Left lung (tissue), 1 donor: ENCODE data around the genes HNRNPD, HPSE and GPAT3.

DNA sequence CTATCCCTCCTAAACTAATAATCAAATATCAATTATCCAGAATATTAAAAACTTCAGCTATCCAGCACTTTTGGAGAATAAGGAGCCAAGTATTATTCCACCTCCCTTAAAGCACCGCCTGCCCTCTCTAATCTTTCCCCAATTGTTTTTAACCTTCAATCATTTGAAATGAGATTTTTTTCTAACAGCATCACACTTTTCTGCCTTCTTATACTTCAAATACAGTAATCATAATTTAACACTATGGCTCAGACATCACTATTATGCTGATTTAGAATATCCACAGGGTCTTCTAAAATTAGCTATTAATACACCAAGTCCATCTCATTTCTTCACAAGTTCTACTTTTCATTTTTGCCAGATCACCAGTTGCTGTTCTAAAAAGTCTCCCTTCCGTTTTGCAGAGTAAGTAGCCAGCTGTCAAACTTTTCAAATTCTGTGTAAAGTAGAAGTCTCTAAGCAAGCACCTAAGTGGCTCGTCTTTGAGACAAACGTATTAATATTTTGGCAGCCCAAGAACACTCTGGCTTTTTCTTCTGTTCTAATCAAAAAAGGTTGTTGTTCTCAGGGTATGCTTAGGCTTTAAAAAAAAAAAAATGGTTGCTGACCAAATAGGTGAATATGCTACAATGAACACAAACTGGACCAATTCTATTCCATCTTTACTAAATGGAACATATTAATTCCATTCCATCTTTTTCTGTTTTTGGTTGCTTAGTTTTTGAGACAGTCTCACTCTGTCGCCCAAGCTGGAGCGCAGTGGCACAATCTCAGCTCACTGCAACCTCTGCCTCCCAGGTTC is 11.7 kb downstream of the HNRNPD start:
- PRO-cap, result no peak

DNA sequence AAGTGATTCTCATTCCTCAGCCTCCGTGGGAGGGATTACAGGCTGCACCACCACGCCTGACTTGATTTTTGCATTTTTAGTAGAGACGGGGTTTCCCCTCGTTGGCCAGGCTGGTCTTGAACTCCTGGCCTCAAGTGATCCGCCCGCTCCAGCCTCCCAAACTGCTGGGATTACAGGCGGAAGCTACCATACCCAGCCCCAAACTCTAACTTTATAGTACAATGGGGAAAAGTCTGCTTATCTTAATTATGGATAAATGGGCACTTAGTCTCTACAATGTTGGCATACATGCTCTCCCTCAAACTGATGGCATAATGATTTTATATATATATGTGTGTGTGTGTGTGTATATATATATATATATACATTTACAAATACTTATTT is 11.1 kb downstream of the HNRNPD start:
- PRO-cap, result no peak

GRCh38 chr4:82373371-82374081 is at the start of gene HNRNPD:
HNRNPD (minus strand) TSS chr4:82373991.
- PRO-cap, result bidirectional peak, plus-strand start at chr4:82374186, minus-strand start at chr4:82373956

DNA sequence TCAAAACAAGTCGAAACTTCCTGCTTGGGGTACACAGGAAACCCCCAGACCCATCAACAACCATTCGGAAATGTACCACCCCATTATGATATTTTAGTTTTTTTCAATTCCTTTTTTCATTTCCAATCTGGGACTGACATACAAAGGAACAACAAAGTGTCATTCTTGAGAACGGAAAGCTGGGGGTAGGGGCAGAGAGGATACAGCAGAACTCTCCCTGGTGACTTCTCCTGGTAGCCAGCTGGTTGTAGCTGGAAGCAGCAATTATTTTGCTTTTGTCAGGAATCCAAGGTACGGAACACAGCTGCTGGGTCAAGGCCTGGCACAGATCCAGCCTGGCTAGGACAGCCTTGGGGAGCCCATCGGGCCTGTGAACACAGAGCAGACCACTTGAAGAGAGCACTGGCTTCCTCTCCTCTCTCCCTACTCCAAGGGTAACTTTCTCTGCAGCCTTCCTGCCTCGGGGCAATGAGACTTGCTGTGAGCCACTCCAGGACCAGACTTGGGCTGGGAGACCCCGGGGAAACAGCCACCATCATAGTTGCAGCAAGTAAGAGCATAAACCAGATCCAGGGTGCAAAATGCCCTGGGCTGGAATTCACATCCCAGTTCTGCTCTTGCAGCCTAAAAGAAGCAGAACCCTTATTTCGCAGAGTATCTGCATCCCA is 67.5 kb downstream of the SCD5 start:
- PRO-cap, result no peak

DNA sequence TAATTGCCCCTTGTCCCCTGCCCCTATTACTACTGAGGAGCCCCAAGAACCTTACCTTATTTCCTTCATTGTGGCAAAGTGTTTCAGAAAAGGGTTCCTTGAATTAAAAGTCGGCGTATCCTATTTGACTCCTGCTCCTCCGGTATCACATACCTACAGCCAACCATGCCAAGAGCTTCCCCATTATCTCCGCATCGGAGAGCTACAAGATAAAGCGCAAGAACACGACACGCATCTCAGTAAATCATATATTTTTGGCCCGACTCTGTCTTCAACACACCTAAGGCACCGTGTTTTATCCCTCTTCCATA is 558 bp upstream of the THAP9 start:
- PRO-cap, result no peak

GRCh38 chr4:83012594-83013555 is 2.3 kb upstream of the LIN54 start:
- PRO-cap, result bidirectional peak, plus-strand start at chr4:83013156, minus-strand start at chr4:83012889

GRCh38 chr4:83219076-83220157 is 65.2 kb downstream of the COQ2 start:
- PRO-cap, result no peak

DNA sequence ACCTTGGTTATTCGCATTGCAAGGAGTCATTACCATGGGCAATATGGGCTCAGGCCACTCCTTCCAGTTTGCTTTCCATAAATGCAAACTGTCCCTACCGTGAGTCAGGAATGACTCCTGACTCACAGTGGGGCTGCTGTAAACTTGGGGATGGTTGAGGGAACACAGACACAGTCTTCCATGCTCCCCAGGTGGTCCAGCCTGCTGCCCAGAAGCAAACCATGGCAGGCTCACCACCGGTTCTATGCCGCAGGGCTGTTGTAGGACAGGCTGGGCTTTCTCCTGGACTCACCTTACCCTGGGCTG is 36.1 kb downstream of the COQ2 start:
- PRO-cap, result no peak

GRCh38 chr4:83334198-83335404 is at the start of gene HPSE:
HPSE (minus strand) TSS chr4:83334848.
- PRO-cap, result bidirectional peak, plus-strand start at chr4:83335064, minus-strand start at chr4:83334876

DNA sequence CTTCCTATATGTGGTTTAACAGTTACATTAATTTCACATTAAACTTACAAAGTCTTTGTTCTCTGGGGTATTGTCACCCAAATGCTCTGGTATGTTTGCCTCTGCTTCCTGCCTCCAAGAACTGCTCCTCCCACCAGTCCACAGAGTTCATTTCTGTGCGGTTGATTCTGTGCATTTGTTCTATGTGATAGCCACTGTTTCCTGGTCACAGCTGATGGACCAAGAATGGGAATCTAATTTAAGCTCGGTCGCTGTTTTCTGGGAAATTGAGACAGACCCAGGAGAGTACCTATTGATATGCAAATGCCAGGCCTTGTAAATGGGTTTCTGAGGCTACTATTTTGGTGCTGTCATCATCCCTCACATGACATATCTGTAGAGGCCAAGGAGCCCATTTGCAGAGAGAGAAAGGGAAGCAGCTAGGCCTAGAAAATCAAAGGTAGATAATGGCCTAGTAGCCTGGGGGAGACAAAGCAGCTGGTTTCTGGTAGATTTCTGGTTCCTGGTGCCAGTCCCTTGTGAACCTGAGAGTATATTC is 27.1 kb upstream of the HPSE start:
- PRO-cap, result no peak

DNA sequence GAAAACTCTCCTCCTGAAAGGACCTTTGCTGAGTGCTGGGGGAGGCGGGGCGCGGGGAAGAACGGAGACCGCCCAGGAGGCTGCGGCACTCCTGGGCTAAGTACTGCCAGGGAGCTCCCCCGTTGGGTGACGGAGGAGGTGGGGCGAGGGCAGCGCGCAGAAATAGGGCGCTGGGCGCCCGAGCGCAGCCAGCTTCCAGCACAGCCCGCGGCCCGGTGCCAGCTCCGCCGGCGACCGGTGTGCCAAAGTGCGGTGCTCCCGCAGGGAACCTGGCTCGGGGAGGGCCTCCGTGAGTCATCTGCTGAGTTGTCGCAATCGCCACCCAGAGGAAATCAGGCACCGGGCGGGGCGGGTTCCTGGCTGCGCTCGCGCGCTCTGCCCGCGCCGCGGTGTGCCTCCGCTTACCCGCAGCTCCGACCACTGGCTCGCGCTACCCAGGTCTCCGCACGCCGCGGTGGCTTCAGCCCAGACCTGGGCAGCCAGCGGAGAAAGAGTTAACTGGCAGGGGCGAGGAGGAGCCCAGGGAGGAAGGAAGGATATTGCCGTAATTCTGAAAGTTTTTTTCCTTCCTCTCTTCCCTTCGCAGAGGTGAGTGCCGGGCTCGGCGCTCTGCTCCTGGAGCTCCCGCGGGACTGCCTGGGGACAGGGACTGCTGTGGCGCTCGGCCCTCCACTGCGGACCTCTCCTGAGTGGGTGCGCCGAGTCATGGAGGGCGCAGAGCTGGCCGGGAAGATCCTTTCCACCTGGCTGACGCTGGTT is at the start of gene GPAT3:
Gene GPAT3, plus strand, starts transcription at position 191 of the 759 bp plus-strand sequence.
- PRO-cap, result bidirectional peak, plus-strand start at position 325 of the sequence, minus-strand start at position 241 of the sequence; bidirectional peak, plus-strand start at position 588 of the sequence, minus-strand start at position 634 of the sequence

GRCh38 chr4:83630327-83630753 is 94.4 kb downstream of the GPAT3 start:
- PRO-cap, result no peak

- PRO-cap, result no peak
These were observed 3.6 kb upstream of the CDS1 start for GRCh38 chr4:84579249-84579727.

- PRO-cap, result no peak
These were observed 42.2 kb downstream of the CDS1 start for GRCh38 chr4:84625131-84625594.

DNA sequence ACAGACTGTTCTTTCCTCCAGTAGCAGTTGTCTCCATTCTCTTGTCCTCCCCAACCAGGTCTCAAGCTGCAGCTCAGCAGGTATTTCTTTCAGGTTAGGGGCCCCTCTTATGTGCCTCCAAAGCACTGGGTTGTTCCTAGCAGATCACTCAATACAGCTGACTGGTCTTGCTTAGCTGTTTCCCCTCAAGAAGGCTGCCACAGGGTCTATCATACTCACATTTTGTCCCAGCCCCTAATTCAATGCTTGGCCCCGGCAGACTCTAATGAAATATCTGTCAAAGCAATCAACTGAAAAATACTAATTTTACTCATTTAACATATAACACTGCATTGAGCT is 156.6 kb downstream of the CDS1 start:
- PRO-cap, result no peak

GRCh38 chr4:84960131-84960534 is 6.4 kb downstream of the WDFY3 start:
- PRO-cap, result no peak

DNA sequence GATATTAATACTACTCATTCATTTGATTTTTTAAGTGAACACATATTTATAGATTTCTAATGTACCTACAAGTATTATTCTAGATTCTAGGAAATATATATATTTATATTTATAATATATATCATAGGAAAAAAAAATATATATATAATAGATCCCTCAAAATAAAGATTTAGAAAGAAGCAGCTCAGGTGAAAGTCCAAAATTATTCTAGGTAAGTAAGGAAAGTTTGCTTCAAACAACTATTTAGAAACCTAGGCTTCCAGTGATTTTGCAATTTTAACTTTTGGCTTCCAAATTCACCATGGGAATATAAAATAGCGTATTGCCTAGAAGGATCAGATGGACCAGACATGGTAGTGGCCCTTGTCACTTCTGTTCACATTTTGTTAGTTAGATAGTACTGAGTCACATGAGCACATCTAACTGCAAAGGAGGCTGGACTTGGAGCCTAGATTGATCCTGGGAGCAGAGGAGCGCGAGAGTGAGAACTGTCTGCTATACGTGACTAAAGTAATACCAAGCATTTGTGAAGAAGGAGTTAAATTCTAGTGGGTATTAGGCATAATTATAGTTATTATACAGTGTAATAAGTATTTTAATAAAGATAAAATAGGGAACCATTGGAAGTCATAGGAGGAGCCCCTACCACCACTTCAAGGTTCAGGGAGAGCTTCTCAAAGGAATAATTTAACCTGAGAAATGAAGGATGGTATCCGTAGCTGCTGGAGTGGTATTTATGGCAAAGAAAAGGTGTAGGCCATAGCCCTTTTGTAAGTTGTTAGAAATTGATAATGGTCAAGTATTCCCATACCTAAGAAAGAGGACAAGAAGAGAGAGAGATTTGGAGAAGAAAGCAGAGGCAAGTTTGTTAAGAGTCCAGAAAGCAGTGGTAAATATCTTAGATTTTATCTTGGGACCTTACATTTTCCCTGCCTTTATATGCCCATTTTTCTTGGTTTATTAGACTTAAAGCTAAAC is 102.4 kb downstream of the ARHGAP24 start:
- PRO-cap, result no peak

DNA sequence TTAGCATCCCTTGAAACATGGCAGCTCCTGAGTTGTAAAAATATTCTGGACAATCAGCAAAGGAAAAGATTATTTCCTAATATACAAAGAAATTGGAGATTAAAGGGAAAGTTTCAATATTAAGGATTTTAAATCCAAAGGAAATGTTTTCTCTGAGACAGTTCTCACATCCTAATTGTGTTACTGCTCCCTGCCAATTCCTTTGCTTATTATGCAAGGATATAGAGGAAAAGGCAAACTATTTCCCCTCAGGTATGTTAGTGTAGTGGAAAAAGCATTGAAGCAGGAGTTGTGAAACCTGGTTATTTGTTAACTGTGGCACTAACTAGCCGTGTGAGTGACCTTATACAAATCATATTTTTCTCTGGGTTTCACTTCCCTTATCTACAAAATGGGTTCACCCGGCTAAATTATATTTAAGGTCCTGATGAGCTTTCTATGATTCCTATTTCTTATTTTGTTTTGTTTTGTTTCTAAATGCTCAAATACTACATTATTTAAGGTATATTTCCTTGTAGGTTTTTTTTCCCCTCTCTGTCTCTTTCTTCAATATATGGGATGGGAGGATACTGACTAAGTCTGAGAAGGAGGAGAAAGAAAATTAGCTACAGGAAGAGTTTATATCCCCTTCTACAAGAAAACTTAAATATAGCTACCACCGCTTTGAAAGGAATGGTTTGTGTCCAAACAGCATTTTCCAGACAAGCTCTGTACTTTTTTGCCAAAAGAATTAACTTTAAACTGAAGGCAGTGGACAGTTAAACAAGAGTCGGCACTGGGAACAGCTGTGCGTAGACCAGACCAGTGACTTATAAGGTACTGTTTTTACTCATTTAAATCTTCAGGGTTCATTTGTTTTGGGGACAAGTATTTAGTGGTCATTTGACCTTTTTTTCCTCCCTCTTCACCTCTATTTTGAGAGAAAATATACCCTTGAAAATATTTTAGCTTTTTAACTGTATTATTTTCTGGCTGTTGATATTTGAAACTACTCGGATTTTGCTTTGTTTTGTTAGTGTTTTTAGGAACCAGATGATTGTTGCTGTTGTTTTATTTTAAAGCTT is 303.5 kb downstream of the ARHGAP24 start:
- PRO-cap, result unidirectional peak, plus-strand start at position 765 of the sequence

DNA sequence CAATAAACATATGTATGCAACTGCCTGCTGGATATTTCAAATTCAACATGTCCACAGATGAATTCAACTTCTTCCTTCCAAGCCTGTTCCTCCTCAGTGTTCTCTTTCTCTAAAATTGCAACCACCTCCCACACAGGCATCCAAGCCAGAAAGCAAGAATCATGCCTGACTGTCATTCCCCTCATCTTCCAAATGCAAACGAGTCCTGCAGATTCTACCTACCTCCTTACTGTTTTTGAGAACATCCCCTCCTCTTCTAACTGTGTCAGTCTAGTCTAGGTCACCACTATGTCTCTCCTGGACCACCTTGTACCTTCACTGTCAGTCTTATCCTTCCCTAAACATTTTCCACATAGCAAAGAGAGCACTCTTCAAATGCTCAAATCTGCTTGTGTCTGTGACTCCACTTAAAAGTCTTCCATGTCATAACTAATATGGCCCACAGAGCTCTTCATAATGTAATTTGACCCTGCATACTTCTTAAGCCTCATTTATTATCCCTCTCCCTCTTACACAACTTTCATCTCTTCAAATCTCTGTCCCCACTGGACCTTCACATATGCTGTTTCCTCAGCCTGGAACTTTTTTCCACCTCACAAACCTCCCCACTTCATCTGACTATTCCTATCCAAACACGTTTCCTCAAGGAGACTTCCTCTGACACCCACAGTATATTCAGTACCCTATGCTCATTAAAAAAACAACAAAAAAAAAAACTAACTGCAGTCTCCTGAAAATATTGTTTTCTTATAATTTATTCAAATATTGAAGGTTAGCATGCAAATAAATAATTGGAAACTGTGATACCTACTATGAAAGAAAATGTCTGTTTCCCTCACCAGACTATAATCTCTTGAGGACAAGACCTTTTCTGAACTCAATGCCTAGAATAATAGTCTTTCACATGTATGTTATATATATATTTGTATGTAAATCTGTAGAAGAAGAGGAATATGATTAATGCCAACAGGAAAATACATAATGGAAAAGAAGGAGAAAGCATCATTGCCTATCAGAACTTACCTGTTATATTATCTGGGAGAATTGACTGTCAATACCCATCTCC is 25.5 kb downstream of the MAPK10 start:
- PRO-cap, result no peak

DNA sequence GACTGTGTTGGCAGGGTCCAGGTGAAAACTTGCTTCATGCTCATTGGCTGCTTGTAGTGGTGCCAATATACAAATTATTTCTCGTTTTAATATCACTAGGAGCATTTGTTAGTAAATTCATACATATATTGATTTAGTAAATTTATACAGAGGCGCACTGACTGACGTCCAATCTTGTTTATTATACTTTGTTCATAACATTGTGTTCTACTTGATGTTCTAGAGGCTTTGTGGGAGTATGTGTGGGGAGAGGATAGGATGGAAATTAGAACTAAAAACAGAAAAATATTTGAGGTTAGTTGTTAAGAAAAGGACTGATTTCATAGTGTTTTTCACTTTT is 1.8 kb downstream of the PTPN13 start:
- PRO-cap, result no peak